Measurements from ENCODE around the genes CDH12 and ZFR.

DNA sequence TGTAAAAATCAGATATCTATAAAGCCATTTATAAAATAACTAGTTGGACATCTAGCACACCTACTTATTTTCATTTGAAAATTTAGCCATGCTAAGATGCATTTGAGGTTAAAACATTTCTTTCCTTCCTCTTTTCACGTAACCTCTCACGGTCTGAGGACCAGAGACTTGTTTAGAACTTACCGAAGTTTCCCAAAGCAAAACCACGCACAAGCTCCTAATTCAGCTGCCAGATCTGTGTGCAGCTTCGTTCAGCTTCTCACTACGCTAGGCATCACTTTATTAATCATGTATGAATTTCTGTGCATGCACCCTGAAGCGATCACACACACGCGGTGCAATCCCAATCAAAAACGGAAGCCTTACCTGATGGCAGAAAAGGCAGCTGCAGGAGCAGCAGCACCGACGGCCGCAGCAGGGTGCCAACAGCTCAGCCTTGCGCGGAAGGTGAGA is 426 bp downstream of the CDH12 start:
- RRBS = no CpG with 5 or more reads among the region's 15 CpGs
CAGE:
- cytosol, long polyA plus RNA = no peak
- long polyA plus RNA = no peak
- nucleus, long polyA plus RNA = no peak

DNA sequence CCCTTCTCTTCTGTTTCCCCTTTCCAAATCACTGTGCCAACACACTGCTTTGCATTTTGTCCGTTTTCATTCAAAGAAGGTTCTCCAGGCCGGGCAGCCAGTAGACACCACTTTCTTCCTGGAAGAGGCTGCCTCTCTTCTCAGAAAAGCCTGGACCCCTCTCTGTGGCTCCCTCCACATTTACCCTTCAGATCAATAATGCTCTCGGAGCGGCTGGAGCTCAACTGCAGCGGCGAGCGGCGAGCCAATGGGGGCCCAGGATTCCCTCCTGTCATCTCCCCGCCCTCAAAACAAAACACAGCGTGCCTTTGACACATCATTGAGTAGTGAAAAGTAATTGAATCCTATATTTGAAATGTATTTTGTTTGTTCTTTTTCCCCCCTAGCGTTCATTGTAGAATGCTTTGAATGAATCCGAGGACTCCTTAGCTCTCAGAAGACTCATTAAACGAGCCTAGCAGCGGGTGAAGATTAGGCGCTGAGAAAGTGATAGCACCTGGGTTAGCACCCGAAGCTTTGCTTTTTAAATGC is at the start of gene CDH12:
Gene CDH12 (minus strand): TSS at position 200 of the 531 bp plus-strand sequence.
- RRBS = no CpG with 5 or more reads among the region's 16 CpGs
CAGE:
- cytosol, long polyA plus RNA = no peak
- long polyA plus RNA = no peak
- nucleus, long polyA plus RNA = no peak

- RRBS = no CpG with 5 or more reads among the region's 2 CpGs
CAGE:
- cytosol, long polyA plus RNA = no peak
- long polyA plus RNA = no peak
- nucleus, long polyA plus RNA = no peak
These were observed 327.7 kb downstream of the PRDM9 start for GRCh38 chr5:23835217-23835489.

- RRBS = no CpG with 5 or more reads among the region's 7 CpGs
CAGE:
- cytosol, long polyA plus RNA = no peak
- long polyA plus RNA = no peak
- nucleus, long polyA plus RNA = no peak
These were observed 474.8 kb upstream of the CDH10 start for GRCh38 chr5:25119630-25119966.

DNA sequence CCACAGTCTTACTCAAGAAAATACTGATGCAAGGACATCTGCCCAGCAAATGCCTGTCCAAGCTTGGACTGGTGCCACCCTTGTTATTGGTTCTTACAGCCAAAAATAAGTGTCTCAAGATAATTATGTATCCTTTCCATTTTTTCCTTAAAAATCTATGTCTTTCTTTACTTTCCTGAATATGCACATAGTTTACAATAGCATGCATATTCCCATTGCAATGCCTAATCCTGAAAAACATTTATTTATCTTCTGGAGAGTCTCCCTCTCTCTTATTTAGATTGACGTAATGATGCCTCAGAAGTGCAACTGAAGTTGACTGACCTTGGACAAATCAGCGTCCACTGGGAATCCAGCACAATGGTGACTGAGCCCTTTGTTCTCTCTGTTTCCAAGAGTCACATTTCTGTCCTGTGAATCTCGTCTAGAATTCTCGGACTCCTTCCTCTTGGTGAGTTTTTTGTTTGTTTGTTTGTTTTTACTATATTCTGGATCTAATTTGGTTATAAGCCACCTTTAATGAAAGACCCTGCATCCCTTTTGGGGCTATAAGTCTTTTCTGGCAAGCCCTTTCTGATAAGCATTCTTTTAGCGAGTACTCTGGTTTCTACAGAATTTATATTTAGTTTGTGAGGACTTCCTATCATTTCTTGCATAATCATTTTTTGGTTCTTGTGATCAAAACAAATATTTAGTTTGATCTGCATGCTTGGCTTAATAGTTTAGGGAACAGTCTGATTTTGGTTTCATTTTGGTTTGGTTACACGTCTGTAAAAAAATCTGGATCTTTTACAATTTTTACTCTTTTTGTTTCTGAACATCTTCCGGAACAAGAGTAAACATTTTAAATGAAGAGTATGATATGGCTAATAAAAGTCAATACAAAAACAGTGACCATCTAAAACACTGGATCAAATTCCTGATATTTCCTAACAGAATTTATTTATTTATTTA is 1074.6 kb downstream of the CDH9 start:
- RRBS = no CpG with 5 or more reads among the region's 7 CpGs
CAGE:
- cytosol, long polyA plus RNA = no peak
- long polyA plus RNA = no peak
- nucleus, long polyA plus RNA = no peak

CAGE:
- cytosol, long polyA plus RNA = no peak
- long polyA plus RNA = no peak
- nucleus, long polyA plus RNA = no peak
These were observed 669.3 kb downstream of the CDH9 start for GRCh38 chr5:26369127-26369429.

GRCh38 chr5:28062779-28063160 is 1024.4 kb upstream of the CDH9 start:
- RRBS = no CpG with 5 or more reads among the region's 2 CpGs
CAGE:
- cytosol, long polyA plus RNA = no peak
- long polyA plus RNA = no peak
- nucleus, long polyA plus RNA = no peak

- RRBS = no CpG with 5 or more reads among the region's 5 CpGs
CAGE:
- cytosol, long polyA plus RNA = no peak
- long polyA plus RNA = no peak
- nucleus, long polyA plus RNA = no peak
These were observed 2050.2 kb upstream of the CDH6 start for GRCh38 chr5:29143127-29143797.

DNA sequence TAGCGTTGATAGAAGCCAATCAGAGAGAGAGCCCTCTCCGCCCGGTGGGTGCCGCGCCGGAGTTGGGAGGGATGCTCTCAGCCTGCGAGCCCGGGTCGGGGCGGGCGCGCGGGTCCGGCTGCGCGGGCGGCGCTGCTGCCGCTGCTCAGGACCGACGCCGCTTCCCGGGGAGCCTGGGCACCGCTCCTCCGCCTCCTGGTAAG is 359 bp downstream of the CDH6 start:
- RRBS = 1% methylated on average over 12 of the region's 25 CpGs
CAGE:
- cytosol, long polyA plus RNA = no peak
- long polyA plus RNA = no peak
- nucleus, long polyA plus RNA = no peak

GRCh38 chr5:31778181-31778380 is 139.2 kb downstream of the PDZD2 start:
- RRBS = no CpG with 5 or more reads among the region's 3 CpGs
CAGE:
- cytosol, long polyA plus RNA = no peak
- long polyA plus RNA = no peak
- nucleus, long polyA plus RNA = no peak

DNA sequence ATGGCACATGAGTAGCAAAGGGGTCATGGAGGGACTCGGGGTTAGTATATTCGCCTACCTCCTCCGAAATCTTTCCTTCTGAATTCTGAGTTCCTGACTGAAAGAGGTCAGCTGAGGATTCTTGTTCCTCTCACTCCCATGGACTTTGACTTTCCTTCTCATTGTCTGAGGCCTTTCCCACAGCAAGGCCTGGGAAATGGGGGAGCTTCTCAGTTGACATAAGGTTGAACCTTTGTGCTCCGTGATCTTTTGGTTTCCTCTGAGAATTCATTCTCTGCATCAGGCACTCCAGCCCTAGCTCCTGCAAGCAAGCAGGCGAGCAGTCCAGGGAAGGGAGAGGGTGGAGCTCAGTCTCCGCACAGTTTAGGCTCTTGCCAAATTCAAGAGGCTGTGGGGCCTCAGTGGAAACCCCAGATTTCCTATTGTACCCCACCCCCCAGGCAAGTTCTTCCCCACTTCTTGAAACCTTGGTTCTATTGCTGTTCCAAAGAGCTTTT is 147.1 kb downstream of the PDZD2 start:
- RRBS = no CpG with 5 or more reads among the region's 6 CpGs
CAGE:
- cytosol, long polyA plus RNA = no peak
- long polyA plus RNA = no peak
- nucleus, long polyA plus RNA = no peak

DNA sequence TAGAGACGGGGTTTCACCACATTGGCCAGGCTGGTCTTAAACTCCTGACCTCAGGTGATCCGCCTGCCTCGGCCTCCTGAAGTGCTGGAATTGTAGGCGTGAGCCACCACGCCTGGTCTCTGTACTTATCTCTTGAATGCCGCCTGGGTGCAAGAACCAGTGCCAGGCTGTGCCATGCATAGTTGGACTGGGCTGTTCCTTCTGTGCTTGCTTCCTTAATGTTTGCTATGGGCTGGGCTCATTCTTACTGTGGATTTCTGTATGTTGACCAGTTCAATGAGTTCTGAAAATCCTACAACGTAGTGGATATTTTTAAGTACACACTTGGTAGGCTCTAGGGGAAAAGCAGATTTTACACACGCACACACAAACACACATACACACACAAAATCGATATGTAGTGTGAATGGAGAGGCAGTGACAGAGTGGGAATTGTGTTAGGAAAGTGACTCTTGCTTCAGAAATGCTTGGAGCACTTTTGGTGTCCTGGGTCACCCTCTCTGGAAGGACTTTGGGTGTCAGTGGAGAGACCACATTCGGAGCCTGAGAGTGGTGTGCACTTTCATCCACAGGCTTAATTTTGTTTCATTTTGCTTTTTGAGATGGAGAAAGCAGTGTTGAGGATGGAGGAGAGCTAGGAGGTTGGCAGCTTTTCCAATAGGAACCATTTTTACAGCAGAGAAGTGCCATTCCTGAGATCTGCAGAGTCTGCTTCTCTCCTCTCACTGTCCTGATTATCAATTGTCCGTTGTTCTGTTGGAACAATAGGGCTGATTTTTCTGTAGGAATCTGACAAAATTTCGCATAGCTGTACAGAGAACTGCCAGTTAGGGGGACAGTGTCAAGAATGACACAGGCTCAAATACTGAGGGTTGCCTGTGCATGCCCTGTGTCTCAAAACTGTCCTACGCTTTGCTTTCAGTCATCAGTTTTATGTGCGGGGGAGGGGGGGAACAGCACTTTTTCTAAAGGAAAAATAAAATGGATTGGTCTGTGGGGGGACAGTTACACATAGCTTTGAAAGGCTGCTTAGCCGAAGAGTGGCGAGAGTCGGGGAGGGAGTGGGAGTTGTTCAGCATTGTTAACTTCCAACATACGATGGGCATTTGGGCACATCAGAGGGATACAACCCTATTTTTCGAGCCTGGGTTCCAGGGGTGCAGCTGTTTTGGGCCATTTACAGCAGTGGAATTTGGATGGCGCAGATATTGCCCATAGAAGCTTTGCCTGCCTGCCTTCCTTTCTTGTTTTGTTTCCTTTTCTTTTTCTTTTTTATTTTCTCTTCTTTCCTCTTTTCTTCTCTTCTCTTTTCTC is 248.4 kb downstream of the PDZD2 start:
- RRBS = no CpG with 5 or more reads among the region's 20 CpGs
CAGE:
- cytosol, long polyA plus RNA = no peak
- long polyA plus RNA = no peak
- nucleus, long polyA plus RNA = no peak

DNA sequence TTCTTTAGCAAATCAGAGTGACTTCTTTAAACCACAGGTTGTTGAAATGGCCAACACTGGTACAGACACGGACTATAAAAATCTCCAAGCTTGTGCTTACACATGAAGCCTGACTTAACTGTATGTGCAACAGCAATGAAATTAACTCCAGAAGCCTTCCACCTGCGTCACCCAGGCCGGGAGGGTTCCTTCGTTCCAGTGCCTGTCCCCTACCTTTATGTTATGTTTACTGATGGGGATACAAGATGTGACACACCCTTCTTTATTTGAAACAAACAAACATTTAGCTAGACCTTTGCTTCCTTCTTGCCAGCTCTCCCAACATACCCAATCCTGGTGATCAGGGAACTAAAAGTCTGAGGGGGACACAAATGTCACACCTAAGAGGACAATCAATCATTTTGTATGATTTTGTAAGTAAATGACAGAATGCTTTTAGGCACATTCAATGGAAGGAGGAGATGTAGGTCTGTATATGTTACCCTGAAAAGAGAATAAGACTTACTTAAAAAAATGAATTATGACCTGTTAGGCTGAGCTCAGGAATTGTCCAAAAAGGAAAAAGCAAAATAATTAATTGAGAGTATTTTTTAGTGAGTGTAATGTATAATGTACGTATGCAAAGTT is 65.8 kb downstream of the GOLPH3 start:
- RRBS = no CpG with 5 or more reads among the region's 5 CpGs
CAGE:
- cytosol, long polyA plus RNA = no peak
- long polyA plus RNA = no peak
- nucleus, long polyA plus RNA = no peak

GRCh38 chr5:32143493-32143914 is 30.6 kb downstream of the GOLPH3 start:
- RRBS = no CpG with 5 or more reads among the region's 3 CpGs
CAGE:
- cytosol, long polyA plus RNA = no peak
- long polyA plus RNA = no peak
- nucleus, long polyA plus RNA = no peak

DNA sequence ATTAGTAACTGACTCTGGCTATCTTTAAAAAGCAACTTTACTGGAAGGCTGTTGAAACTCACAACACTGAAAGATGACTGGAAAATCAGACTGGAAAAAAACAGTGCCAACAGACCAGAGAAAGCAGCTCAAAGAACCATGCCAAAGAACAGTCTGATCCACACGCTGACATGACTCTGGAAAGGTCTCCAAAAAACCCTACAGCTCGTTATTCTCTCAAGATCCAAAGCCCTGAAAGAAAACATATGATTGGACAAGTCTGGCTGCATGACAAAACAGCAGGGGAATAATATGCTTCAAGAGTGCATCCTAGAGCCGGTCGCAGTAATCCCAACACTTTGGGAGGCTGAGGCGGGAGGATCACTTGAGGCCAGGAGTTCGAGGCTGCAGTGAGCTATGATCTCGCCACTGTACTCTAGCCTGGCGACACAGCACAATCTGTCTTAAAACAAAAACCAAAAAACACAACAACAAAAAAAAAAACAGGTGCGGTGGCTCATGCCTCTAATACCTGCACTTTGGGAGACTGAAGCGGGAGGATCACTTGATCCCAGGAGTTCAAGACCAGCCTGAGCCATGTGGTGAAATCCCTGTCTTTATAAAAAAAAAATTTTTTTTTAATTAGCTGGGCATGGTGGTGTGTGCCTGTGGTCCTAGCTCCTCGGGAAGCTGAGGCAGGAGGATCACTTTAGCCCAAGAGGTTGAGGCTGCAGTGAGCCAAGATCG is 5.4 kb downstream of the GOLPH3 start:
- RRBS = no CpG with 5 or more reads among the region's 12 CpGs
CAGE:
- cytosol, long polyA plus RNA = no peak
- long polyA plus RNA = no peak
- nucleus, long polyA plus RNA = no peak

DNA sequence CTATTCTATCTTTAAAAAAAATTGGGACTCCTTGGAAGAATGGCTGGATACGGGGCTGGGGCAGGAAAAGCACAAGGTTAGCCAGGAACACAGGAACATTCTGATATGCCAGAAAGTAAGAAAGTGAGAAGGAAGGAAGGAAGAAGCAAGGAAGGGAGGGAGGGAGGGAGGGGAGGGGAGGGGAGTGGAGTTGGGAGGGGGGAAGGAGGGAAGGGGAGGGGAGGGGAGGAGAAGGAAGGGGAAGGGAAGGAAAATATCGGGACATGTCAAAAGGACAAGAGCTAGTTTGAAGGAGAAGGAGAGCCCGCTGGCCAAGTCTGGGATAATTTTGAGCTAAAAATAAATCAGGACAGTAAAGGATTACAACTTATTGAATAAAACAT is 26.3 kb upstream of the GOLPH3 start:
- RRBS = no CpG with 5 or more reads among the region's 3 CpGs
CAGE:
- cytosol, long polyA plus RNA = no peak
- long polyA plus RNA = no peak
- nucleus, long polyA plus RNA = no peak

DNA sequence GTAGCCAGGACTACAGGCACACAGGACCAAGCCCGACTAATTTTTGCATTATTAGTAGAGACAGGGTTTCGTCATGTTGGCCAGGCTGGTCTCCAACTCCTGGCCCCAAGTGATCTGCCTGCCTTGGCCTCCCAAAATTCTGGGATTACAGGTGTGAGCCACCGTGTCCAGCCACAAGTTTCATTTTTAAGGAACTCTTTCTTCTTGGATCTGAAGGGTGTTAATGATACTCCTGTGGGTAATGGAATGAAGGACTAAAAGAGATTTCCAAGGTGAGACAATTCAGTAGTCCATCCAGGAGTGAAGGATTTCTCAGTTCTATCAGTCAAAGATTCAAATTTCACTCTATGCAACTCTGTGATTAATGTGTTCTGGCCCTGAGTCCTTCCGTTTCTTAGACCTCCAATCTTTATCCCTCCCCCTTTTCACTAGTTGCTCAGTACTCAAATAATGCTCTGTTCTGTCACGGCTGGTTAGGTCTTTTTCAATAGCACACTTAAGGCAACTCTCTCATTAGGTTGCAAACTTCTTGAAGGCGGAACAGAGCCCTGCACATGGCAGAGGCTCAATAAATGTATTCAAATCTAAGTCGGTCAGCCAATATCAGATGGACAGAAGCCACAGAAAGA is 66.7 kb upstream of the GOLPH3 start:
- RRBS = no CpG with 5 or more reads among the region's 7 CpGs
CAGE:
- cytosol, long polyA plus RNA = no peak
- long polyA plus RNA = no peak
- nucleus, long polyA plus RNA = no peak

- RRBS = no CpG with 5 or more reads among the region's 3 CpGs
CAGE:
- cytosol, long polyA plus RNA = no peak
- long polyA plus RNA = no peak
- nucleus, long polyA plus RNA = no peak
These were observed 29.7 kb downstream of the ZFR start for GRCh38 chr5:32414859-32415279.

GRCh38 chr5:32444405-32445196 is at the start of gene ZFR:
ZFR (minus strand) TSS chr5:32444740.
- RRBS = 4% methylated on average over 5 of the region's 71 CpGs
CAGE:
- cytosol, long polyA plus RNA = start-site peak on the minus strand at chr5:32444667-32444765, 1,860 and 2,758 reads in 2 replicates
- long polyA plus RNA = start-site peak on the minus strand at chr5:32444311-32444555, 130 and 112 reads in 2 replicates; start-site peak on the minus strand at chr5:32444656-32444740, 1,613 and 1,889 reads in 2 replicates
- nucleus, long polyA plus RNA = start-site peak on the minus strand at chr5:32444652-32444746, 1,300 and 2,035 reads in 2 replicates

DNA sequence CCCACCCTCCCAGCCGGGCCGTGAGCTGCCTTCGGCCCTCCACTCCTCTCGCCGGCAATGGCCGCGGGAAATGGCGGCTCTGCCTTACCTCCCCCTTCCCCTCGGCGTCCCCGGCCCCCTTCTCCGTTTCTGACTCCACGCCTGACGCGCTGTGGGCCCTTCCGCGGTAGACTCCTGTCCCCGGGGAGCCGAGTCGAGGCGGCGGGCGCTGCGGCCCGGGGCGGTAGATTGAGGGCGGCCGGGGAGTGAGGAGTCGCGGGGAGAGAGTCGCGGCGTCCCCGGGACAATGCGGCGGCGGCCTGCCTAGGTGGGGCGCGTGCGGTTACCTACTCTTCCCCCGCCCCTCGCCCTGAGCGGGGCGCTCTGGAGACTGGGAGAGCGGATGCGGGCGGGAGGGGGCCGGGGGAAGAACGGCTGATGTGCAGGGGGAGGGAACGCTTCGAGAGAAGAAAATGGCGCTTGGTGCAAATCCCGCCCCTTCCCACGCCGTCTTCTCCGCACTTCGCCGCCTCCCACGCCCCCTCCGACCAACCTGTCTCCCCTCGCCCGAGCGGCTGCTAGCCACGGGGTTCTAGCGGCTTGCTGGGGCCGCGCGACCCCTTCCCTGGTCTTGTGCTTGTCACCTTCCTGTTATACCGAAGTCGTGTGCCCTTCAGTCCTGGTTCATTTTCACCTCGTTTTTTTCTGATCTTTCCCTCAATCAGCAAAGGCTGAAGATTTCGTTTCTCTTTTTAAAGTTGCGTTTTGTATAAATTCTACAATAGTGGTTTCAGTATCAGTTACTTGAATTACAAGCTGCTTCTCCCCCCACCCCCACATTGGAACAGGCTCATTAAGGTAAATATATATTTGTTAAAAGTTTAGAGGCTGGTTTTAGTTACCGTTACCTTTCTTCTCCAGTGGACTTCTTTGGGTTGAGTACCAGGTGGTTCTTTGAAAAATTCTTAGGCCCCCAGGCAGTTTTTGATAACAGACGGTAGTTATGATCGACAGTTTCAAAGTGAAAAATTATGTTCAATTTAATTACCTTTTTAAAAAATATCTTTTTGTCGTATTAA is 637 bp downstream of the SUB1 start:
- RRBS = 2% methylated on average over 35 of the region's 77 CpGs
CAGE:
- cytosol, long polyA plus RNA = no peak
- long polyA plus RNA = no peak
- nucleus, long polyA plus RNA = no peak